ENCODE measurements around a stretch of chr17.

DNA sequence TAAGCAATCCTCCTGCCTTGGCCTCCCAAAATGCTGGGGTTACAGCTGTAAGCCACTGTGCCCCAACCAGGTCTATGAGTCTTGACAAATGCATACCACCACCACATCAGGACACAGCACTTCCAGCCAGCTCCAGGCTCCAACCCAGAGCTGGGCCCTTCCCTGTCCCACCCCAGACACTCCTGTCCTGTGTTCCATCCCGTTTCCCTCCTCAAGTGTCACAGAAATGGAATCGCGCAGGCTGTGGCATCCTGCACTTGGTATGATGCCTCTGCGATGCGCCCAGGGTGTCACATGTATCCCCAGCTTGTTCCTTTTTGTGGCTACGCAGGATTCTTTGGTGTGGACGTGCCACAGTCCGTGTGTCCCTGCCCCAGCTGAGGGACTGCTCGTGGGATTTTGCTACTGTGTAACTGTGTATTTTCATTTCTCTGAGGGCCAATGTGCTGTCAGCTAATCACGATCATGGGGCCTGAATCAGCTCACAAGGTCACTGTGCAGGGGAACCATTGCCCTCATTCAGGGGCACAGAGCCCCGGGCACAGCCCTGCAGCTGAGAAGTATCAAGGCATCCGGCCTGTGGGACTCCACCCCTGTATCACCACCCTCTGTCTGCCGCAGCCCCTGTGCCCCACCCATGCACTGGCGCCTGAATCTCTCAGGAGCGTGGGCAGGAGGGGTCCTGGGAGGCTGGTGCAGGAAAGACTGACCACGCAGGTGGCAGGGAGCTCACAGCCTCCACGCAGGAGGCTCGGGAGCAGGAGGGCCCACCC is 43.2 kb upstream of the RASD1 start:
- PRO-cap, result no peak

GRCh38 chr17:17561427-17562610 is 29.7 kb downstream of the PEMT start:
- PRO-cap, result no peak

- PRO-cap, result no peak
These were observed 22.8 kb downstream of the PEMT start for GRCh38 chr17:17568670-17569130.

DNA sequence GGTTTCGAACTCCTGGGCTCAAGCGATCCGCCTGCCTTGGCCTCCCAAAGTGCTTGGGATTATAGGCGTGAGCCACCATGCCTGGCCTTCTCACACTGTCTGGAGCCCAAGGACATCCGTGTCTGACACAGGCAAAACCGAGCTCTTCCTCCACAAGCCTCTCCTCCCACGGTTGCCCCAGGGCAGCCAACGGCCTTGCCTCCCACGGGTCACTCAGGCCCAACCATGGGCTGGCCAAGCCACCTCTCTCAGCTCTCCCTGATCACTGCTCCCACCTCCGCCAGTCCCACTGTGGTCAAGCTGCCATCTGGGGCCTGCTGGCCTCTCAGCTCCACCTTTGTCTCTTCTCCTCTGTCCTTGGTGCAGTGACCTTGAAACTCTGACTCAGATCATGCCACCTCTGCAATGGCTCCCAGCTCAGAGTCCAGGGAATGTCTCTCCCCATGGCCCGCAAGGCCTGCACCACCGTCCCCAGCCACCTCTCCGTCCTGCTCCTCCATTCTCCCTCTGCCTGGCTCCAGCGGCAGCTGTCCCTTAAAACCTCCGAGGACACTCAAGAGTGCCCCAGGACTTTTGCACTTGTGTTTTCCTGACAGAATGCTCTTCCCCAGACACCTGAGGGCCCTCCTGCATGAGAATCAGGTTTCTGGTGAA is 19.5 kb downstream of the PEMT start:
- PRO-cap, result no peak

DNA sequence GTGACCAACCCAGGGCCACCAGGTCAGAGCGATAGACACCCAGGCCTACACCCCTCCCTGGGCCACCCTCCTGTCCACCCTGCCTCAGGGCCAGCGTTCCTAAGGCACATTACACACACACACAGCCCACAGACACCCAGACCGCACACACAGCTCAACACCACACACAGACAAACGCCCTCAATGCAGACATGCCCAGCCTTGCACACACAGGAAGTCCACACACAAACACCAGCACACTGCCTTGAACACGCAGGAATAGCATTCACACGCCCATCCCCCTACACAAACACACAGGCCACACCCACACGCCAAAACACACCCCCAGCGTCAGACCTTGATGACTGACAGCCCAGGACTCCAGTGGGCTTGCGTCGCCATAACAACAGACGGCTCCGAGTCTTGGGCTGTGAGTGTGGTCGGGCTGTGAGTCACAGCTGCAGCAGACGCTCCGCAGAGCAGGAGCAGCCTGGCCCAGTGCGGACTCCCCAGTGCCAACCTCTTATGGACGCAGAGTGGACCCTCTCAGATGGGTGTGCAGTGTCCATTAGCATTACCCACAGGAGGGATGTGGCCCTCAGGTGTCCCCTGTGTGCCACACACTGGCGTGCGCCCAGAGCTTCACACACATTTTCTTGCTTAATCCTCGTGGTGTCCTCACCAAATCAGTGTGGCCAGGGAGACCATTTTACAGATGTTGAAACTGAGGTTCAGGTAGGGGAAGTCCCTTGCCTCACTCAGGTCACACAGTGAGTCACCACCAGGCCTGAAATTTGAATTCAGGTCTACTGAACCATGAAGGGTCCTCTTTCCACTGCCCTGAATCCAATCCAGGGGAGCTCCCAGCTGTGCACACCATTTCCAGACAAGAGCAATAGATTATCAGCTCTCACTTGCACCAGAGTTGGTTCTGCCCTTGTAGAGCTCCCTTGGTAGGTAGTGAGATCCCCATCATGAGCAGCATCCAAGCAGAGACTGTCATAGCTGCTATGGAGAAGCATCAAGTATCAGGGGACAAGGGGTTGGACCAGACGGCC is 17.8 kb upstream of the RAI1 start:
- PRO-cap, result bidirectional peak, plus-strand start at position 434 of the sequence, minus-strand start at position 260 of the sequence

- PRO-cap, result no peak
These were observed 64.8 kb downstream of the RAI1 start for GRCh38 chr17:17746115-17746447.

DNA sequence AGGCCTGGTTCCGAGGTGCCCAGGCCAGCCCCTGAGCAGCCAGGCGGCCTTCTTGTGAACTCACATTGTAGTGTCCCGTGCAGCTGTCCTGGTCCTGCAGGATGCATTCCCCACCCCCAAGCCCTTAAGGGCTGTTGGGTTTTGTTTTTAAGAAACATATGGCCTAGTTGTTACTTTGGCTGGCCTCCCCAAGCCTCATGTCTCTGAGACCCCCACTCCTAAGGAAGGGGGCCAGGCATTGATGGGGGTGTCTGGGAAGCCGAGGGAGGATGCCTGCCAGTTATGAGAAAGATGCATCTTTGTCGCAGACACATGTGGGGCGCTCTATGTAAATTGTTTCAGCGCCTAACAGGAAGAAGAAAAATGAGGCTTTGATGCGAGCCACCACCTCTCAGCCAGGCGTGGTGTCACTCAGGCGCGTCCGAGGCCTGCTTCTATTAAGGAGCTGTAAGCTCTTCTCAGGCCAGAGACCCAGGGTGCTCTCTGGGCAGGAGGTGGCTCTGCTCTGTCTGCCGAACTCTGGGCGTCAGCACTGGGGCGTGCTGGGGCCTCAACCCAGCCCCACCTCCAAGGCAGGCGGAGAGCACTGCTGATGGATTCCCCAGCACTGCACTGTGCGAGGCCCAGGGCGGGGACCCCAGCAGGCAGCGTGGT is 70.6 kb downstream of the SREBF1 start:
- PRO-cap, result unidirectional peak, plus-strand start at position 466 of the sequence

DNA sequence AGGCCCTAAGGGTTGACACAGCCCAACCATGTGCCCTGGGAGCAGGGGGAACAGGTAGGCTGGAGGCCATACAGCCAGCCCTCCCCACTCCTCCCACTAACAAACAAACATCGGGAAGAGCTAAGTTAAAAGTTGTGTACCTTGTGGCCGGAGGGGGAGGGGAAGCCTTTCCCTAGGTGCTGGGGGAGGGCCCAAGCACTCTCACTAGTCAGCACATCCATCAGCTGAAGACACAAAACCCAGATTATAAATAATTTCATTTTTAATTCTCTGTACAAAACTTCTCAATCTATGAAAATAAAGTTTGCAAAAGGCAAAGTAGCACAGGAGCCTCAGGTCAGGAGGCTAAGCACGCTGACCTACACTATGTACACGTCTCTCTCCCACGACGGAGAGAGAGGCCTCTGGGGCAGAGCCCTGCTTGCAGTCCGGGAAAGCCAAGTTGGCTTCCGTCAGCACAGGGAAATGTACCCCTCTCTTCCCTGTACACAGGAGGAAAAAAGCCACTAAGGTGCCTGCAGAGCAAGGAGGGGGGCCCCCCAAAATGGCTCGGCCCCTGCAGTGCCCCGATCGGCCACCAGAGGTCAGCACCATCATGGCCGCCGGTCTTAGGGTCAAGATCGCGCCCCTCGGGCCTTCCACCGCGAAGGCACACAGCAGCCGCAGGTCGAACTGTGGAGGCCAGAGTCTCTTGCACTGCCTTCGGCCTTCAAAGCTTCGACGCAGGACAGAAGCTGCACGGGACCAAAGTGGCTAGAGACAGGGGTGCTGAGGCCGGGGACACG is 24.8 kb downstream of the SREBF1 start:
- PRO-cap, result no peak

DNA sequence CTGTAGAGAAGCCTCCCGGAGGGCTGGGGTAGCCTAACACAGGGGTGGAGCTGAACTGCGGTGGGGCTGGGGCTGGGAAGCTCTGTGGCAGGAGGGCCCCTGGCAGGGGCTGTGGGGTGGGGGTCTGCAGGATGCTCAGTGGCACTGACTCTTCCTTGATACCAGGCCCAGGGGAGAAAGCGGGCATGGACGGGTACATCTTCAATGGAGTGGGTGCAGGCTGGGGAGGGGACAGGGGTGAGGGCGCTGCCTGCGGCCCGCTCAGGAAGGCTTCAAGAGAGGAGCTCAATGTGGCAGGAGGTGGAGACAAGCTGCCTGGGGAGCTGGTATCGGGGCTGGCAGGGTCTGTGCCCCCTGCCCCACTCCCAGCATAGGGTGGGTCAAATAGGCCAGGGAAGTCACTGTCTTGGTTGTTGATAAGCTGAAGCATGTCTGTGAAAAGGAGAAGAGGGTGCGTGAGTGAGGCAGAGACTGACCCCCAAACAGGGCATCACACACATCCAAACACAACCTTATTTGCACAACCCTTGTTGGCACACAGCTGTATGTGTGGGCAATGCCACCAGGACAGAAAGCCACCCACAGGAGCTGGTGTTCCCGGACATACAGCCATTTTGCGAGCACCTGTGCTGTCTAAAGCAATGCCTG is 16.6 kb downstream of the SREBF1 start:
- PRO-cap, result no peak

DNA sequence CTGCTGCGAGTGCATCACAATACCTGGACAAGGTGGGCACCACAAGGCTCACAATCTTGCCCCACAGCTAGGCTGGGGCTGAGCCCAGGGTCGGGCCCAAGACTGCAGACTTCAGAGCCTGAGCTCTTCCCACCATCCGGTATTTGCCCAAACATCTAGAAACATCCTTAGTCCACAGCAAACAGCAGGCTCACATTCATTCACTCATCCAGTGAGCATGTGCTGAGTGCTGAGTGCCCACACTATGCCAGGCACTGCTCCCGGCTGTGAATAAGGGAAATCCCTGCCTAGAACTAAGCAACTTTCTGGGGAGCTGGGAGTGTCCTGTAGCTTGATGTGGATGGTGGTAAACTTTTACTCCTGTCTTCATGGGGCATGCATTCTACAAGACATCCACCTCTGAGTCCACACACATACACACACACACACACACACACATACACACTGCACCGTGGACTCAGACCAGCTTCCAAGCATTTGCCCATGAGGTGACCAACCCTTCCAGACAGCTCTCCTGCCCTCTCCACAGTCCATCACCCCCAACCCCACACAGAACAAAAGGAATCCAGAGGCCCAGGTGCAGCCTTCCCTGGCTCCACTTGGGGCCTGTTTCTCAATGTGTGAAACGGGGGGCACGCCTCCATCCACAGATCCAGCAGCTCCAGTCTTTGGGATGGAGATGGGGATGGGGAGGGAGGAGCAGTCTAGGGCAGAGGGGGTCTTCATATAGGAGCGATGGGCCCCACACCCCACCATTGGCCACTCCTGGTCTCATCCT is 15.9 kb downstream of the SREBF1 start:
- PRO-cap, result no peak

DNA sequence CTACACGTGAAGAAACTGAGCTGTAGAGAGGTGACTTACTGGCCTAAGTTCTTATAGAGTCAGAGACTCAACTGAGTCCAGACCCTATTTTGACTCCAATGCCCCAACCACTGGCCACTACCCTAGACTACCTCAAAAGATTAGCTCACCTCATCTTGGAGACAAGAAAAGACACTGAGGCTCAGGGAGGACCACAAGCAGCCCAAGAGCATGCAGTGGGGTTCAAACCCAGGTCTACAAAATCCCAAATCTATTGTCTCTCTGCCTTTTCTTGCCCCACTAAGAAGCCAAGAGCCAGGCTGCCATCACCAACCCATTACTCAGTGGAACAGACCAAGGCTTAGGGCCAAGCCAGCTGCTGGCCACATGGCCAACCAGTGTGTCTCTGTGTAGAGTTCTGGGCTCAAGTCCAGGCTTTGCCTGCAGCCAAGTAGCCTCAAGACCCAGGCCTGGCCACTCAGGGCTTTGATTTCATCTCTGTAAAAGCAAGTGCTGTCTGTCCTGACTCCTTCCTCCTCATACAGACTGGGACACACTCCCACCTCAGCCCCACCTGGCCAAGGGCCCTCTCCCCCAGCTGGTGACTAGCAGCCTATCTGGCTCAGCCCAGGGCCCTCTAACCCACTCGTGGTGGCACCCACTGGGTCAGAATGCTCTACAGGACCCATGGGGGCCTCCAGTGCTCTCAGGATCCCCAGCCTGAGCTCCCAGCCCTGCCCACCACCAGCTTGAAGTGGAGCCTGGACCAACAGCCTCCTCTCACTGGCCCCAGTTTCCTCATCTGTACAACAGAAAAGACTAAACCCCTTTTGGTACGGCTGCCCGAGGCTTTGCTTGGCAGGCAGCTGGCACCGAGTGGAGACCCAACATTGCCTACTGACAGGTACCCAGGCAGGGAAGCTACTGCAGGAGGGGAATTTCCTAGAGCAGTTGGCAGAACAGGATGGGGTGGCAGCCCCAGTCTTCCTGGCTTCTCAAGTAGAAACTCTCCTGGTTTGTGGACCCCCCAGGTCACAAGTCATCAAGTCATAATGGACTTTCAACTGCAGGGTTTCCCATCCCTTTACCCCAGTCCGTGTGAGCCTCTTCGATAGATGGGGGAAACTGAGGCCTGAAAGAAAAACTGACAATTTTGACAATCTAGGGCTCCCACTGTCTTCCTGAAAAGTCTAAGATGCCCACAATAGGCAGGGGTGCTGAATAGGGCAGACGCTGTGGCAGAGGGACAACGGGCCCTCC is 14.4 kb downstream of the SREBF1 start:
- PRO-cap, result no peak

DNA sequence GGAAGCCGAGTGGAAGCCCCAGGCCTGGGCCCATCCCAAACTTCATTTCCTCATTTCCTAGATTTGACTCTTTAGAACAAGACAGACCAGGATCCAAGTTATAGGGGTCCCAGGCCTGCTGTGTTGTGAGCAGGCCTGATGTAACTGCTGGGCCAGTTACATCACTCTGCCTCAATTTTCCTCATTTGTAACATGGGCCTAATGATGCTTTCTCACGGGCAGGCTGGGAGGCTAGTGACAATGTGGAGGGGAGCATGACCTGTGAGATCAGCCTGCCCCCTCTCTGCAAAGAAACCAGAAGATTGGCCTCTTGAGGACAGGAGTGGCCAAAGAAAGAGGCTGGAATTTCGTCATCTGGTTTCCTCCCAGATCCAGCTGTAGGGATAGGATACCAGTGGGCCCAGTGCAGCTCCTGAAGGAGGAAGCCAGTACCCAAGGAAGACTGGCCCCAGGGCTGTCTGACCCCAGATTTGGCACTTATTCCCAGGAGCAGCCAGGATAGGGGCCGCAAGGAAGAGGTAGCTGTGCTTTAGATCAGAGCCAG is 564 bp upstream of the SREBF1 start:
- PRO-cap, result bidirectional peak, plus-strand start at position 368 of the sequence, minus-strand start at position 236 of the sequence

GRCh38 chr17:17913773-17914491 is 58.3 kb downstream of the TOM1L2 start:
- PRO-cap, result bidirectional peak, plus-strand start at chr17:17914248, minus-strand start at chr17:17914059

DNA sequence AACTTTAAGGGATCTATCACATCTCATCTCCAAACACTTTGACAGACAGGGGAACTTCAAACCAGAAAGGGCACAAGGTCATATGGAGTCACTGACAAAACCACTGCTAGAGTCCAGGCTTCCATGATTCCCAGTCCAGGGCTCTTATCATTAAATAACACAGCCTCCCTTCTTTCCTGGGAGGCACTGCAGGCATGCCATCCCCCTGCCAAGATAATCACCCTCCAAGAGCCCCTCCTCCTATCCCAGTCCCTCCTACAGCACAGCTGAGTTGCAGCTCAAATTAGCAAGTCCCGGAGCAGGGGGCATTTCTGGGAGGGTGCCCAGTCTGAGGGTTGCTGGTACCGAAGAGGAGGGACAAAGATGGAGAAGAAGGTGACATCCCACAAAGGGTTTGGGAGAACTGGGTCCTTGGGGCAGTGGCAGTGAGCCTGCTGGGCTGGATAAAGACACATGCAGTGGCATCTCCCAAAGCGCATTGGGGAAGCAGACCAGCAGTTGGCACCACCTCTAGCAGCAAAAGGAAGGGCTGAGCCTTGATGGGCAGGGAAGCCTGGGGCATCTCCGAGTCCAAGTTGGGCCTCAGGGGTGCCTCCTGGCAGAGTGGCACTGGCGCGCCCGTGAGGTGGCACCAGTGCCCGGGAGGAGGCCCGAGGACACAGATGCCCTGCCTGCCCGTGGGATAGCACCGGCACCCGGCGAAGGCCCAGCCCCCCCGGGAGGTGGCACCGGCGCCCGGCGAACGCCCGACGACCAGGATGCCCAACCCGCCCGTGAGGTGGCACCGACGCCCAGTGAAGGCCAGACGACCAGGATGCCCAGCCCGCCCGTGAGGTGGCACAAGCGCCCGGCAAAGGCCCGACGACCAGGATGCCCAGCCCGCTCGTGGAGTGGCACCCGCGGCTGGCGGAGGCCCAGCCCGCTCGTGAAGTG is 693 bp downstream of the TOM1L2 start:
- PRO-cap, result no peak

DNA sequence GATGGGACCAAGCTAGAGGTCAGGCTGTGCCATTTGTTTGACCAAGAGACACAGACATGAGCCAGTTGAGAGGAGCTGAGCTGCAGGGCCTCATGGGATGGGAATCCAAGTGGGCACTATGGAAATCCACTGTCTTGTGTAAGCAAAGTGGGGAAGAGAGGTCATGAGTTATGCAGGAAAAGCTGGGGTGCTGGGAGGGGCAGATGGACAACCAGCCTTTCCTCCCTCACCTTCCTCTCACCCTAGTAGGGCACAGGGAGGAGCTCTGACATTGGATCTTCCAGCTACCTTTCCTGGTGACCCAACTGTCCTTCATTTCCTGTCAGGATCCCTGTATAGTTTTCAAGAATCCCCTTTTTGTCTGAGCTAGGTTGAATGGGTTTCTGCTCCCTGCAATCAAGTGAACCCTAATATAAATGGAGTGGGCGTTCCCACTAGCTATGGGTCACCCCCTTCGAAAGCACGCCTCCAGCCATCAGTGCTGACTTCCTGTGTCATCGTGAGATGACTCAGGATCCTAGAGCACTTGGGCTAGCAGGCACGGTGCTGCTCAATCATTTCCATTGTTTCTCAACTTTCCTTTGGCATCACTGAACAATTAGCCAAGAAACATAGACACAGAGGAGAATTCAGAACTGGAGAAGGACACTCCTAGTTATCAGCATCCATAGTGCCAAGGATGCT is 13.5 kb downstream of the ATPAF2 start:
- PRO-cap, result no peak

DNA sequence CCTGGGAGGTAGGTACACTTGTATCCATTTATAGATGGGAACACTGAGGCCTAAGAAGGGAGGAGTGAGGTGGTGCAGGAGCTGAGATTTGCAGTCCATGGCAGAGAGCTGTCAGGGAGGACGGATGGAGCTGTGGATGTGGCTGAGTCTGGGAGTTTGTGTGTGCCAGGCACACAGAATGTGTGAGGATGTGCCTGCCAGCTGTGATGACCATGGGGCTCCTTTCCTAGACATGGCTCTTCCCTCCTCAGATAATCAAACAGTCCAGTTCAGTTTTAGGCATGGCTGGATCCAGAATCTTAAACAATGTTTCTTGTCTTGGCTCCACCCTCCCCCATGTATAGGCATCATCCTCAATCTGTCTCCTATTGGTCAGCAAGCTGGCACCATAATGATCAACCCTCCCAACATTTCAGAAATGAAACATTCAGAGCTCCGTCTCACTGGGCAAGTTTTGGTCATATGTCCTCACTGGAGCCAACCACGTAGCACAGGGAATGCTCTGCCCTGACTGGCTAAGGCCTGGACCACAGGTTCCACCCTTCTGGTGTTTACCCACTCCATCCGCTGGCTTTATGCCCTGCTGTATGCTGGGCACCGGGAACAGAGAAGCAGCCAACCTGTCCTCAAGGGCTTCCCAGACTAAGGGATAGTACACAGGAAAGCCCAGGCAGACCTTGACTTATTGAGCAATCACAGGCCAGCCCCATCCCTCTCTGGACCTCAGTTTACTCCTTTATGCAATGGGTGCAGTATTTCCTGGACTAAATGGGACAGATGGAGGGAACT is 20.4 kb downstream of the MYO15A start:
- PRO-cap, result no peak

- PRO-cap, result no peak
These were observed 29.8 kb downstream of the MYO15A start for GRCh38 chr17:18138220-18138856.

DNA sequence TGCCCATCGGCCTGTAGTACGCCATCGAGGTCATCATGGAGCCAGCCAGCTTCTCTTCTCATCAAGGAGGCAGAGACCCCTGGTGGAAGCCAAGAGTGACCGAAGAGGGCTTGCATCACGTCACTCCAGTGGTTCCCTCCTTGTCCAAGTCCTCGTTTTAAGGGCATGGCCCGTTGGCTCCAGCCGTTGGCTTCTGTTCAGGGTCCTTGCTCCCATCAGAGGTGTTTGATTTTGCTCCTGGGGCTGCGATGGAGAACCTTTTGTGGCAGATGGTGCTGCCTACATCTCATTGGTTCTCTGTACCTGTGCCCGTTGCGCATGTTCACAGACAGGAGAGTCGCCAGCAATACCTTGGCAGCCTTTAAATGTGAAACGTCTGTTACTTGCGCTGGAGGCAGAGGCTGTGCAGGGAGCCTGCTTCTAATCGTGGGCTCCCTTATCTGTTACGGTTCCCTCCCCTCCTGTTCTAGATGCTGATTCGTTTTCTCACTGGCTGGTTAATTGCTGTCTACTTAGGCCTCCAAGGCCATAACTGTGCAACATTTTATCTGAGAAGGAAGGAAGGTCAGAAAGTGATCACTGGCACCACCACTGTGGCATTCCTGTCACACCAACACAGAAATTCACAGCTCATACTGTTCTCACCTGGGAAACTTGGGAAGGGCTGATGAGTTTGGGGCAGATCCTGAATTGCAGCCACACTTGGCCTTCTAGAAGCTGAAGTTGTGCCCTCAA is 9.6 kb downstream of the SMCR8 start:
- PRO-cap, result no peak

- PRO-cap, result no peak
These were observed 18.8 kb downstream of the TBC1D28 start for GRCh38 chr17:18624934-18626188.

DNA sequence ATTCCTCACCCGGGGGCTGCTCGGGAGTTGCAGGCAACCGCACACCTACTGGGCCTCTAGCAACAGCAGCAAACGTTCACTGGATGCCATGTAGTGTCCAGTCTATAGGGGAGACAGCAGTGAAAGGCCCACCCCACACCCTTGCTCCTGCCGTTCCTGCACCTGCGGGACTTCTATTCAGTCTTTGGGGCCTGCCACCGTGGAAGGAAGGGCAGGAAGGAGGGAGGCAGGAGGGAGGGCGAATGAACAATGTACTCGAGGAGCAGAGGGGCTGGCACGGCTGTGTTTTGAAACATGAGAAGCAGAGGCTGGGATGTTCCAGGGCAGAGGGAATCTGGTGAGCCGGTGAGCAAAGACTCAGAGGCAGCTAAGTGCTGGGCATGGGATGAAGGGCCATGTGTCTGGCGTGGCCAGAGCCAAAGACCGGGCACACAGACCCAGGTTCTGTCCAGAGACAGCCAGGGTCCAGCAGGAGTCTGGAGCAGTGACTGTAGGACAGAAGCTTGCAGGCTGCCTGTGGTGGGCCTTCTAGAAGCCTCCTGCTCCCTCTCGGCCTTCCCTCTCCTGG is 15.3 kb downstream of the SLC5A10 start:
- PRO-cap, result no peak

All from neuron (in vitro differentiated cells).